ENCODE results near the genes TSNAXIP1 and LCAT.

- RRBS, result no CpG with 5 or more reads among the region's 12 CpGs
Measured at GRCh38 chr16:67461634-67462566, 19.1 kb downstream of the ATP6V0D1 start.

- RRBS, result no CpG with 5 or more reads among the region's 4 CpGs
Measured at GRCh38 chr16:67486697-67487093, 3.3 kb upstream of the AGRP start.

DNA sequence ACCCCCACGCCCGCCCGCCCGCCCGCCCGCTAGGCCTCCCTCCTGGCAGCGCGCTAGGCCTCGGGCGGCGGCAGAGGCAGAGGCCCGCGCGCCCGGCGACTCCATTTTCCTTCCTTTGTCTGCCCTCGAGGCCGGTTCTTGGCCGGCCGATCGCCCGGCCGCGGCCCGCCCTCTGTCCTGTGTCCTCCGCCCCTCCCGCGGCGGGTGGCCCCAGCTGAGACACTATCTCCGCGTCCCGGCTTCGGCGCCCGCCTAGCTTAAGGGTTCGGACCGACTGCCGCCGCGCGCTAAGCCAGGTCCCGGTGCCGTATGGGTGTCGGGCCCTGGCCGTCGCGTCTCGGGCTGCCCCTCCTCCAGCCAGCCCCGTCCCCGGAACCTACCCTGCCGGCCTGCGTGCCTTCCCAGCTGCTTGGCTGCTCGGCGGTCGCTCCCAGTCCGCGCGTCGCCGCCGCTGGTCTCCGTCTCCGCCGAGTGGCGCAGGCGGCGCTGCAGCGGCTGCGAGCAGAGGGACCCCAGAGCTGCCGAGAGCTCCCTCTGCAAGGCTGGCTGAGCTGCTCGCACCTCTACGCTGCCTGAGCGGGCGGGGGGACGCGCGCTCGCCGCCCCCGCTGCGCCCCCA lies 698 bp downstream of the CTCF start:
- RRBS, result under 1% methylated on average over 26 of the region's 81 CpGs

DNA sequence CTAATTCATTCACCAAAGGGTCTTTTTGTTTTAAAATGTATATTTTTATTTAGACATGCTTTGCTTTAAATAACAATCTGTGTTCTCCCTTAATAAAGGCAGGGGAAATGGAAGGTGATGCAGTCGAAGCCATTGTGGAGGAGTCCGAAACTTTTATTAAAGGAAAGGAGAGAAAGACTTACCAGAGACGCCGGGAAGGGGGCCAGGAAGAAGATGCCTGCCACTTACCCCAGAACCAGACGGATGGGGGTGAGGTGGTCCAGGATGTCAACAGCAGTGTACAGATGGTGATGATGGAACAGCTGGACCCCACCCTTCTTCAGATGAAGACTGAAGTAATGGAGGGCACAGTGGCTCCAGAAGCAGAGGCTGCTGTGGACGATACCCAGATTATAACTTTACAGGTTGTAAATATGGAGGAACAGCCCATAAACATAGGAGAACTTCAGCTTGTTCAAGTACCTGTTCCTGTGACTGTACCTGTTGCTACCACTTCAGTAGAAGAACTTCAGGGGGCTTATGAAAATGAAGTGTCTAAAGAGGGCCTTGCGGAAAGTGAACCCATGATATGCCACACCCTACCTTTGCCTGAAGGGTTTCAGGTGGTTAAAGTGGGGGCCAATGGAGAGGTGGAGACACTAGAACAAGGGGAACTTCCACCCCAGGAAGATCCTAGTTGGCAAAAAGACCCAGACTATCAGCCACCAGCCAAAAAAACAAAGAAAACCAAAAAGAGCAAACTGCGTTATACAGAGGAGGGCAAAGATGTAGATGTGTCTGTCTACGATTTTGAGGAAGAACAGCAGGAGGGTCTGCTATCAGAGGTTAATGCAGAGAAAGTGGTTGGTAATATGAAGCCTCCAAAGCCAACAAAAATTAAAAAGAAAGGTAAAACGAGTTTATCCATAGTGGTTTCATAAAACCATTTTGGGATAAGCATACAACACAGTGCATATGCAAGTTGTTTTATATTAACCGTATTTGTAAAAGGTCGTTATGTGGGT lies 33.9 kb upstream of the CARMIL2 start:
- RRBS, result no CpG with 5 or more reads among the region's 12 CpGs

- RRBS, result 16% methylated on average over 6 of the region's 35 CpGs
Measured at GRCh38 chr16:67661187-67661748, 508 bp downstream of the PARD6A start.

DNA sequence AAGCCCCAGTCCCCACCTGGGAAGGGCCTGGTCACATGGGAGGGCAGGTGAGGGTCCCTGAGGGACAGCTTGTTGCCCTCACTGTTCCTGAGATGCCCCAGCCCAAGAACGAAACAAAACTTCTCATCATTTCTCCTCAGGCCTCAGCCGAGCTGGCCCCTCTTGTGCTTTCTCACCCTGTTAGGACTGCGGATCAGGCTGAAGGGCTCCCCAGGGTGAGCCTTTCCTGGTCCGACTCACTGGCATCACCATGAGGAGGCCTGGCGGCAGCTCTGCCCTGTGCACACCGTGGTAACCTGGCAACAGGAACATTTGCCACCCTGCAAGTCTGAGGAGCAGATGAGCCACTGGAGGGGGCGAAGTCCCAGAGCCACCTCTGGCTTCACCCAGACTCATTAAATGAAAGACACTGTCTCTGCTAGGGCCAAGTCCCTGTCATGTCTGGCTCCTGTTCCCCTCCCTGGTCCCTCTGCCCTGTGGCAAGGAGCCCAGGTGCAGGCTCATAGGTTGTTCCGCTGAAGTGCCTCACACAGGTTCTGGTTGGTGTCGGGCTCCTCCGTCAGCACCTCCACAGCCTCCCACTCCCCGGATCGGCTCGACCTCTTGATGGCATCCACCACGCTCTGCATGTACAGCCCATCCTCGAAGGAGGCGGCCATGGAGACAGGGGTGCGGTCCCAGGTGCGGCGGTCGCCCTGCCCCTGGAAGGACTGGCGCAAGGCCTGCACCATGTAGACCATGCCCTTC lies 8.2 kb downstream of the C16orf86 start:
- RRBS, result no CpG with 5 or more reads among the region's 21 CpGs

- RRBS, result no CpG with 5 or more reads among the region's 5 CpGs
Measured at GRCh38 chr16:67772976-67773463, 33.3 kb downstream of the RANBP10 start.

DNA sequence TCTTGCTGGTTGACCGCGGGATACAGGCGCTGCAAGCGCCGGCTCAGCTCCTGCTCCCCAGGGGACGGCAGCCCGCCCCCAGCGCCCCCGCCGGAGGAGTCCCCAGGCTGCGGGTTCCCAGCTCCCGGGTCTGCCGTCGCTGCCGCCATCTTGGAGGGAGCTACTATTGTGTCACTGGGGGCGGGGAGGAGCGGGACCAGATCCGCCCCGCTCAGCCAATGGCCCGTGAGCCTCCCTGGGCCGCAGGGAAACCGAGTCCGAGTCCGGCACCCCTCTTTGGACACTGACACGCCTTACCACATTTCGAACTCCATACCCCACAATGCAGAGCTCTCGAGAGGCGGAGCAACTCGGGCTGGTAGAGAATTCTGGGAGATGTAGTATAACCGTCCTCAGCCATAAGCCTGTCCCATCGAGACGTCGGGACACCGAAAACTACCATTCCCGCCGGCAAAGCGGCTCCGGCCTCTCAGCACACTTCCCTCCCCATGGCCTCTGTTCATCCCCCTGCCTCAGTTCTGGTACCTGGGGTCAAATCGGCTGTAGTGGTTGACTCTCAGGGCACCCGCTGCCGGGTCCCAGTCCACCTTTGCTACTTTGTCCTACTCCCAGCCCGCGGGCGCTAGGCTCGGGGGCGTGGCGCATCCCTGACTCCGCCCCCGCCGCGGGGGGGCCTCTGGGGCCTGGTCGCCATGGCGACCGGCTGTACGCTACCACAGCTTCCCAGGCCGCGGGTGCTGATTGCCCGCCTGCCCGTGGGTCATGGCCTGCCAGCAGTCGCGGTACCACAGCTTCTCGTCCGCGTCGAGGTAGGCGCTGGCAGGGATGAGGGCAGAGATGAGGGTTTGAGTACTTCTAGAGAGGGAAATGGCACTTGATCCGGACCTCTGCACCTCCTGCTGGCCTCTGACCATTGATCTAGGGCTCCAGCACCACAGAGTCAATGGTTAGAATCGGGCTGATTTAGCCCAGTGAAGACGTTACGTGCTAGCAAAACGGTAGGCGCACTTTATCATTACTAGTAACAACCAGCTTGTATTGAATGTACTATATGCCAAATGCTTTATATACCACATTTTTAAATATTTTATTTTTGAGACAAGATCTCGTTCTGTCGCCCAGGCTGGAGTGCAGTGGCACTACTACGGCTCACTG lies at the start of gene TSNAXIP1:
TSNAXIP1 (plus strand) TSS at position 502 of the 1,155 bp plus-strand sequence.
- RRBS, result under 1% methylated on average over 8 of the region's 75 CpGs

GRCh38 chr16:67833732-67834082 lies 8.4 kb upstream of the THAP11 start:
- RRBS, result under 1% methylated on average over 11 of the region's 35 CpGs

DNA sequence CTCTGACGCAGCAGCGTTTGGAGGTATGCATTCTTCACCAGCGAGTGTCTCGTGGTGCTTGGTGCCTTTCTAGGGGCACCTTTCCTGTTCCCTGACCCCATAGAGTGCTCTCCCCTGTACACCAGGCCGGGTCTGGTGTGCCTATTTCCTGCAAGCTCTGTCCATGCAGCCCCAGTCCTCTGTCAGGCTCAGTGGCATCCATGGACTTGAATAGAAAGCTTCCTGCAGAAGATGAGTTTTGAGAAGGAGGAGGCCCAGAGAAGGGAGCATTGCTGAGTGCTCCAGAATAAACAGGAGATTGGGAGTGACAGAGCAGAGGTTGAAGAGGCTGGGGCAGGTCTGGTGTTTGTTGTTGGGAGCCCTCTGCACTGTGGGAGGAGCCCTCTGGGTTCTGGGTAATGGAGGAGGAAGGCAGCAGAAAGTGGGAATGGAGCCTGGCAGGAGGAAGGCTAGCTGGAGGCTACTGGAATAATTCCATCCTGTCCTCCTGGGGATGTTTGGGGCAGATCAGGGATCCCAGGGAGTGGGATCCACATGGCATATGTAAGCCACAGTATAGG lies 15.4 kb downstream of the CTRL start:
- RRBS, result no CpG with 5 or more reads among the region's 5 CpGs

DNA sequence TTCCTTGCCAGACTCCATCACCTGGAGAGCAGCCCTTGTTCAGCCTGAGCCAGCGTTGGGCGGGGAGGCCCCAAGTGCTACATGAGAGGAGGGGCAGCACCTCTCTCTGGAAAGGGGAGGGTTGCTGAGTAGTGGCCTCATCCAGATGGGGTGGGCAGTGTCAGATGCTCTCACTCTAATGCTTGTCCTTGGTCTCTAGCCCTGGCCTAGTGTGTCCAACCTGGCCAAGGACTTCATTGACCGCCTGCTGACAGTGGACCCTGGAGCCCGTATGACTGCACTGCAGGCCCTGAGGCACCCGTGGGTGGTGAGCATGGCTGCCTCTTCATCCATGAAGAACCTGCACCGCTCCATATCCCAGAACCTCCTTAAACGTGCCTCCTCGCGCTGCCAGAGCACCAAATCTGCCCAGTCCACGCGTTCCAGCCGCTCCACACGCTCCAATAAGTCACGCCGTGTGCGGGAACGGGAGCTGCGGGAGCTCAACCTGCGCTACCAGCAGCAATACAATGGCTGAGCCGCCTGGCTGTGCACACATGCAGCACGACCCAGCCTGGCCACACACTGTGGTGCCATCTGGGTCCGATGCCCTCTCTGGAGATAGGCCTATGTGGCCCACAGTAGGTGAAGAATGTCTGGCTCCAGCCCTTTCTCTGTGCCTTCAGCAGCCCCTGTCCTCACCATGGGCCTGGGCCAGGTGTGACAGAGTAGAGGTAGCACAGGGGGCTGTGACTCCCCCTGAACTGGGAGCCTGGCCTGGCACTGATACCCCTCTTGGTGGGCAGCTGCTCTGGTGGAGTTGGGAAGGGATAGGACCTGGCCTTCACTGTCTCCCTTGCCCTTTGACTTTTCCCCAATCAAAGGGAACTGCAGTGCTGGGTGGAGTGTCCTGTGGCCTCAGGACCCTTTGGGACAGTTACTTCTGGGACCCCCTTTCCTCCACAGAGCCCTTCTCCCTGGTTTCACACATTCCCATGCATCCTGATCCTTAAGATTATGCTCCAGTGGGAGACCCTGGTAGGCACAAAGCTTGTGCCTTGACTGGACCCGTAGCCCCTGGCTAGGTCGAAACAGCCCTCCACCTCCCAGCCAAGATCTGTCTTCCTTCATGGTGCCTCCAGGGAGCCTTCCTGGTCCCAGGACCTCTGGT lies 4.2 kb downstream of the CTRL start:
- RRBS, result no CpG with 5 or more reads among the region's 24 CpGs

GRCh38 chr16:67943931-67944843 lies at the start of gene LCAT:
TSS of gene LCAT (minus strand) at chr16:67944120.
- RRBS, result 46% methylated on average over 4 of the region's 23 CpGs

- RRBS, result 95% methylated on average over 2 of the region's 18 CpGs
Measured at GRCh38 chr16:67951689-67952503, 8.0 kb upstream of the LCAT start.

- RRBS, result no CpG with 5 or more reads among the region's 4 CpGs
Measured at GRCh38 chr16:67999946-68000378, 678 bp upstream of the DPEP2 start.

DNA sequence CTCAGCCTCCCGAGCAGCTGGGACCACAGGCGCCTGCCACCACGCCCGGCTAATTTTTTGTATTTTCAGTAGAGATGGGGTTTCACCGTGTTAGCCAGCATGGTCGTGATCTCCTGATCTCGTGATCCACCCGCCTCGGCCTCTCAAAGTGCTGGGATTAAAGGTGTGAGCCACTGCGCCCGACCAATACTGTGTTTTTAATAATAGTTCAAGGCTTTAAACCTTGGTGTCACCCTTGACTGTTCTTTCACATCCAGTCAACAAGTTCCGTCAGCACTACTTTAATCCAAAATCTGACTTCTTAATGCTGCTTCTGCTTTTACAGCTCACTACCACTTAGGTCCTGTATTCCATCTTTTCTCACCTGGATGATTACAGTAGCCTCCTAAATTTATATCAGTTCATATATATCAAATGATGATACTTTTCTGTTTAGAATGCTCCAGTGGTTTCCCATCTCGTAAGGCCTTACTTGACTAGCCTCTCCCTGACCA lies 33.9 kb downstream of the NFATC3 start:
- RRBS, result no CpG with 5 or more reads among the region's 13 CpGs

GRCh38 chr16:68236423-68236830 lies 500 bp upstream of the ESRP2 start:
- RRBS, result no CpG with 5 or more reads among the region's 15 CpGs

DNA sequence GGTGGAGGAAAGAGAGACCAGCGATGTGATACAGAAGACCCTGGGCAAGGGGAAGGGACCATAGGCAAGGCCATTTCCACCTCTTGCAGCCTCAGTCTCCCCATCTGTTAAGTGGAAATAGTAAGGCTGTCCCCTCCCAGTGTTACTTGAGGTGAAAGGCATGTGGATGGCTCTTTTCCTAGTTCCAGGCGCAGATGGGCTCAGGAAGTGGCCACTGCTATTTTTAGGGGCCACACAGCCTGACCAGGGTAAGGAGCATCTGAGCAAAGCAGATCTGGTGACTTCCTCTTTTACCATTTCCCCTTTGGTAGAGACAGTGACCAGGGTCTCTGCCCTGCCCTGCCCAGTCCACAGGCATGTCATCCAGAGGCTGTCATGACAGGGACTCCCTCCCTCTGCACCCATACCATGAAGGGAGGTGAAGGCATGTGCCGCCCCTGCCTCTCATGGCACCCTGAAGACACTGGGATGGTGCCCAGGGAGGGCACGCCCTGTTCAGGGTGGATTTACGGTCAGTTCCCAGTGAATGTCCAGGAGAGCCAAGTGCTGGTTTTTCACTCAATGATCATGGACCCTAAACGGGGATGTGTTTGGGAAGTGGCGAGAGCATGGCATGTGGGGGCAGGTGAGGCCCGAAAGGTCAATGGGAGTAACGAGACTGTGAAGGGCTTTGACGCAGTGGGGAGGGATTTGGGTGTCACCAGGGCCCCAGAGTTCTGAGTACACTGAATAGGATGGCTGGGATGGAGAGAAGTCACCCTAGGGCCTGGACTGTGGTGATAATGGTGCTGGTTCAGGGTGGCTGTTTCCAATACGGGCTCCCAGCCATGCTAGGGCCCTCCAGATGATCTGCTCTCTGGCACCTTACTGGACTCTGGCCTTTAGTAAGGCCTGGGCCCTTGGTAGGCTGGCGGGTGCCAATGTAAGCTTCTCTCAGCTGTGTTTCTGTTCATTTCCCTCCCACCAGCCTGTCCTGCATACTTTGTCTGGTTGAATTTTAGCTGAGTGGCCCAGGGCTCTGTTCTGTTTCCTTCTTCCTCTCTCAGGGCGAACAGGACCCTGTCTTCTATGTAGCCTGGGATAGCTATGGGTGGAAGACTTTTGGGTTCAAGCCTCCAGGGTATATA lies 2.5 kb downstream of the PLA2G15 start:
- RRBS, result no CpG with 5 or more reads among the region's 13 CpGs

DNA sequence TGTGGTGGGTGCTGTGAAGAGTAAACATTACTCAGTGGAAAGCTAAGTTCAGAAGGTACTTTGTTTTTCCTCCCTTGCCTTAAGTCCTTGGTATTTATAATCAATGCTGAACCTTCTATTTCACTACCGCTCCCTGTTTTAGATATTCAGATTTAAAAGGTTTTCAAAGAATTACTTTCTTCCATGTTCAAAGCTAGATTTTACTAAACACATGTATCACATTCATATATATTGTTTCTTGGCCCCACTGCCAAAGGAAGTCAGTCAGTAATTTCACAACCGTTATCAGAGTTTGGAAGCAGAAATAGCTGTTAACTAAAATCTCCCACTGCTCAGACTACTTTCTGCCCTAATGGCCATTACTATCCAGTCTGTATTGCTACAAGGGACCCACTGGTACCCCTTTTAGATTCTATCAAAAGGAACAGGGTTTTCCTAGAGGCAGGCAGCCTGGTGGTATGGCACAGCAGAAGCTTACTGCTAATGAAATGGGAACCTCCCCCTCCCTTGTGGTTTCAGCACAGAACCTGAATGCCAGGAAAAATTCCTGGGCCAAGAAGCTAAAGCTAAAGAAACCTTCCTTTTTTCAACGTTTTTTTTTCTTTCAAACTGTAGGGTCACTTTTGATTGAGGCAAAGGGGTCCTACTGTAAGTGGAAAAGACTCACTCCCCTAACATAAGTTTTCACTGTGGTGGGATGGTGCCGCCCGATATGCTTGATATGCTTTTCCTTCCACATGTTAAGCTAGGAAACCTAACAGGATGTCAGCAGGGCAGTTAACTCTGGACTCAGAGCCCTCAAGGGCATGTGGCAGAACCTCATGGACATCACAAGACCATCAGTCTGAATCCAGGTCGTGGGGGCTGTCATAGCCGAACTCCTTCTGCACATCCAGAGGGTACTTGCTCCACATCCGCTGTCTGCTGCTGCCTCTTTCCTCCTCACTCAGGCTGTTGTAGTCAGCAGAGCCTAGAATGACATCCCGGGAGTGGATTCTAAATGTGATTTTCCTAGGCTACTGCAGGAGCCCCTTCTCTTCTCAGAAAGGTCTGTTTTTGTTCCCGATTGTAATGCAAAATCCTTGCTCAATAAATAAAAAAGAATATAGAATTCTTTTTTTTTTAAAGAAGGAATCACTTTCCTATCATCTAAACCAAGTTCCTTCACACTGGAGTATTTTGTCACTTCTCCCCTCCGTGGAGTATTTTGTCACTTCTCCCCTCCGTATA lies 9.9 kb downstream of the SLC7A6OS start:
- RRBS, result no CpG with 5 or more reads among the region's 12 CpGs

GRCh38 chr16:68309822-68310139 lies 965 bp downstream of the SLC7A6OS start:
- RRBS, result no CpG with 5 or more reads among the region's 4 CpGs

DNA sequence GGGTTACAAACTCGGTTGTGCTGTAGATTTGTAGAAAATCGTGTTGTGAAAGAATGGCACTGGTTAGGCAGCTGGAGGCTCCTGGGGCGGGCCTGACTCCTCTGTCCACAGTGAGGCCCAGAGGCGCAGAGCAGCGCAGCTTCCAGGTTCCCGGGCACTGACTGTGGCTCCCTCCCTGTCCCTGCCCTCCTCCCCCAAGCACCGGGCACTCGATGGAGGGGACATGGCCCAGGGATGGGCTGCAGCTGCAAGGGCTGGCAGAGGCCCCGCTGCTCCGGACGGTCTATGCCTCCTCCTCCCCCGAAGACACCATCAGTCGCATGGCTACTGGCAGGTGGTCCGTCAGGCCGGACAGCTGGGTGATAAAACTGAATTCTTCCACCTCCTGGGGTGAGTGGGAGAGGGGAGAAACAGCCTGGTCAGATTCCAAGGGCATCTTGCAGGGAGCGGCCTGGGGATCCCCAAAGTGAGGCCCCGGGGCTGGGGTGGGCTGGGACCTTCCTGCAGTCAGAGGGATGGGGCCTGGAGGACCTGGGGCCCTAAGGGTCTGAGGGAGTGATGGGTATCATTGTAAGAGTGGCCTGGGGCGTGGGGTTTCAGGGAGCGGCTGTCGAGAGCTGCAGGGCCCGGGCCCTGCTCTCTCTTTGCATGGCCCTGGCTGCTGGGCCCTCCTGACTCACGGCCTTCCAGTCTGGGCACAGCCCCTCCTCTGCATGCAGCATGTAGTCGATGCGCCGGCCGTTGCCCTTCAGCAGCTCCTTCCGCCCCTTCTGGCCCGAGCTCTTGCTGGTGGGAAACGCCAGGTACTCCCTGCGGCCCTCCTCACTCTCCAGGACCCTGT lies 50.3 kb downstream of the PRMT7 start:
- RRBS, result 77% methylated on average over 13 of the region's 30 CpGs